ENCODE measurements around a stretch of chr16.

DNA sequence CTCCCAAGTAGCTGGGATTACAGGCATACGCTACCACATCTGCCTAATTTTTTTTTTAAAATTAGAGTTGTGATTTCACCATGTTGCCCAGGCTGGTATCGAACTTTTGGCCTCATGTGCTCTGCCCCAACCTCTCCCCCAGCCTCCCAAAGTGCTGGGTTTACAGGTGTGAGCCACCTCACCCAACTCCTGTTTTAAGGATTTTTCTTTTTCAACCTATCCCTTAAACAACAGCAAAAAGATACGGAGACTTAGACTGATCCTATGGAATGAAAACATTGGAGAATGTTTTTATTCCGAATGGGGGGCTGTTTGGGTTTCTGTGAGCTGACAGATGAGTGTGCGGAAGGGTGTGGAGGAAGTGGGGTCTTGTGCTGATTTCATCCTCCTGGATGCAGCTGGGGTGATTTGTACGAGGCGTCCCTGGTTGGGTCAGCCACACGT is 23.9 kb downstream of the IRF8 start:
- PRO-cap = no peak

DNA sequence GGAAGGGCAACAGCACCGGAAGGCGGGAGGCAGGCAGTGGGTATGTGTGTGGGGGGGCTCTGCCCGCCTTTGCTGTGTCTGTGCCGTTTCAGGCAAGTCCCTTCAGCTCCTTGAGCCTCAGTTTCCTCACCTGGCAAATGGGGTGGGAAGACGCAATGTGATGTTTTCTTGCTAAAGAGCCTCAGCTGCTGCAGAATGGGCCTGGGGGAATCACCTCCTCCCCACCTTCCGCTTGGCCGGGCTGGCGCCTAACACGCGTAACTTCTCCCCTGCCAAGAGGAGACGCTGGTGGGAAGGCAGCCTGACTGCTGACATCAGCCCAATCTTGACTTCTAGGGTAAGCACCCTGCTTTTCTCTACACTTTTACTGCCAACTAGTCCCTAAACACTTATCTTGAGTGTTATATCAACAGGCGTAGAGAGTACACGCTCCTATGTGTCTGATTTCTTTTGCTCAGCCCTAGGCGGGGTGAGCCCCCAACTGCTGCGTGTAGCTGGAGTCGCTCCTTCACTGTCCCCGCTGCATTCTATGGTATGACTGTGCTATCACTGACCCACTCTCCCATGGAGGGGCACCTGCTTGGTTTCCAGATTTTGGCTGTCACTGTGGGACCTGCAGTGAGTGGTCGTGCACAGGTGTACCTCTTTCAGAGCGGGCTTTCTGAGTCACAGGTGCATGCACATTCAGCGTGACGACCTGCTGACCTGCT is 33.1 kb downstream of the IRF8 start:
- PRO-cap = no peak

GRCh38 chr16:85936457-85936975 is 37.6 kb downstream of the IRF8 start:
- PRO-cap = no peak

DNA sequence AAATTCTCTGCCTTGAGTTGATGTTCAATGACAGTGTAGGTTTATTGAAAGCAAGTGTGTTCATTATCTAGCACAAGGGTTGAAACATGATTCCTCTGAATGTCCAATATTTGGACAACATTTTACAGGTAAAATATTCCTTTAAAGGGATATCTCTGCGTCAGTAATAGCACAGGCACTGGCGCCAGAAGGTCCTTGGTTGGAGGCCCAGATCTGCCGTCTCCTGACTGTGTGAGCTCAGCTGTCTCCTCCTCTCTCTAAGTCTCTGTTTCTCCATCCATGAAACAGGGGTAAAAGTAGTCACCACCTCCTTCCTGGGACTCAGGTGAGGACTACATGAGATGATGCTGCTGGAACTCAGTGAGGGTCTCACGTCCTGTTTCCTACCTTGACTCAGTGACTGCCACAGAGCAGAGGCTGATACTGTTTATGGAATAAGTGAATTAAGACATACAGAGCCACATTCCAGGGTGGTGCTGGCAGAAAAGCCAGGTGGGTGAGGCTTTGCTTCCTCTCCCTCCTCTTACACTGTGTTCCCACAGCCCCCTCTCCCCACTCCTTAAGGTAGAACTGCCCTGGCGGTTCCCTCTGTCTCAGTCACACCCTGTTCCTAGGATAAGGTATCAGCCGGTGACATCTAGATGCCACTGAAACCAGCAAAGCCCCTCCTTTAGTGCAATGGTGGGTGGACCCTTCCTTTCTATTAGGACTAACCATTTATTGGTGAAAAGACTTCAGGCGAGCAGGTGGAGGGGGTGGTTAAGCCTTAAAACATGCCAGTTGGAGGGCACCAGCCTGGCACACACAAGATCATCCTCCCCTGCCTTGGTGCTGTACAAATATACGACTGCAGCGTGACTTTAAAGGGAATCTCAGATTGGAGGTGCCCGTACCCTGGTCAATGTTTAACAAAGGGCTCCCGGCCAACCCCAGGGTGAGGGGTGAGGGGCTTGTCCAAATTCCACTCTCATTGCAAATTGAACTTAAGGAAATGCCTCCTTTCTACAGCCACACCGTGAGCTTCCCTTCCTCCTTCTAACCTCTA is 76.0 kb downstream of the IRF8 start:
- PRO-cap = no peak

DNA sequence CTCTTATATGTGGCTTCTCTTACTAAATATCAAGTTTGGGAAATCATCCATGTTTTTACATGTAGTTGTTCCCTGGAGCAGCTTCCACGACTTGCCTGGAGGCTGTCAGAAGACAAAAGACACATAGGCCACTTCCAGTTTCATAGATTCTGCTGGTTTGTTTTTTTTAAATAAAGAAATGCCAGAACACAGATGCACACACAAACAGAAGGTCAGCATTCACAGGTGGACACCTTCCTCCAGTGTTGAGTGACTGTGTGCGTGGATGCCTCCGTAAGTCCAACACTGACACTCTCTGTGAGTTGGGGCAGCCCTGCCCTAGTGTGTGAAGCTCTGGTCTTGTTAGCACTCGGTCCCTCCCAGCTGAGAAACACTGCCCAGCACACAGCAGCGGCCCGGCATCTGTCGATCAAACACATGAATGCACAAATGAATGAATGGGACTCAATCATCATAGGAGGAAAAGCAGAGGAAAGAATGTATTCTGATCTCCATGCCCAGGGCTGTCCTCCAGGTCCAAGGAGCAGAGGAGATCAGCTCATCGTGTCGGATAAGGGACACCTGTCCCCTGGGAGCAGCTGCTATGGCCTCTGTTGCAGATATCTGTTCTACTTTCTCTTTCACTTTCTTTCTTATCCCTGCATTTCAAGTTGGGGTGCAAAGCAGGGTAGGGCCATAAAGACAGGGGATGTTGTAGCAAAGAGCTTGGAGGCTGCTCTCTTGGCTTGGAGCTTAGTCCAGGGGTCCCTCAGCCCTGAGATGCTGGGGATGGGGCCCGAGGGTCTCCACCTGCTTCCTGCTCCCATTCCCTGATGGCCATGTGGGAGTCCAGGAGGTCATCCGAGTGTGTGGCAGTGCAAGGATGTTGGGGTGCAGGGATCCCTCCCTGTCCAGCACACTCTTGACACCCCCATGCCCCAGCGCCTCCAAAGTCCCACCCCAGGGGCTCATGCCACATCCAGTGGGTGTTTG is 88.0 kb downstream of the IRF8 start:
- PRO-cap = no peak

DNA sequence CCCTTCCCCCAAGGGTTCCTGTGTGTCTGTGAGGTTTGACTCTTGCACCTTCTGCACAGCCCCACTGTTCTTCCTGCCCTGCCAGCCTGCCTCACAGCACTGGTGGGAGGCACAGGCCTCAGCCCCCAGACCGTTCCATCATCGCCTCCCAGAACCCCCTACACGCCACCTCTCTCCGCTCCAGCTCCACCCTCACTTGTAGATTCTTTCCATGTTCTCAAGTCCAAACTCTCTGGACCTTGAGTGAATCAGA is 272.3 kb downstream of the IRF8 start:
- PRO-cap = no peak

- PRO-cap = no peak
Observed at GRCh38 chr16:86243999-86244727, 266.2 kb upstream of the FOXF1 start.

GRCh38 chr16:86294351-86294994 is 215.9 kb upstream of the FOXF1 start:
- PRO-cap = no peak

- PRO-cap = no peak
Observed at GRCh38 chr16:86383794-86384349, 126.5 kb upstream of the FOXF1 start.

DNA sequence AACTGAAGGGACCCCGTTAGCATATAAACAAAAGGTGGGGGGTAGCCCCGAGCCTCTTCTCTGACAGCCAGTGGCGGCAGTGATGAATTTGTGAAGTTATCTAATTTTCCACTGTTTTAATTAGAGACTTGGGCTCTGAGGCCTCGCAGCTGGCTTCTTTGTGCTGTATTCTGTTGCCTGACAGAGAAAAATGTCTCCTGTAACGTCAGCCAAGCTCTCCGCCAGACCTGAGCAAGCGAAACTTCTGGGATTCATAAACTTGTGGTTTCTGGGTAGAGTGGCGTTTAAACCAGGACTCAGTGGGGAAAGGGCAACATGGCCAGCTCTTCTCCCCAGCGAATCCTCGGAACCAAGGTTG is 113.9 kb upstream of the FOXF1 start:
- PRO-cap = no peak

- PRO-cap = no peak
Observed at GRCh38 chr16:86432292-86432956, 77.9 kb upstream of the FOXF1 start.

- PRO-cap = no peak
Observed at GRCh38 chr16:86507894-86508961, 2.1 kb upstream of the FOXF1 start.

DNA sequence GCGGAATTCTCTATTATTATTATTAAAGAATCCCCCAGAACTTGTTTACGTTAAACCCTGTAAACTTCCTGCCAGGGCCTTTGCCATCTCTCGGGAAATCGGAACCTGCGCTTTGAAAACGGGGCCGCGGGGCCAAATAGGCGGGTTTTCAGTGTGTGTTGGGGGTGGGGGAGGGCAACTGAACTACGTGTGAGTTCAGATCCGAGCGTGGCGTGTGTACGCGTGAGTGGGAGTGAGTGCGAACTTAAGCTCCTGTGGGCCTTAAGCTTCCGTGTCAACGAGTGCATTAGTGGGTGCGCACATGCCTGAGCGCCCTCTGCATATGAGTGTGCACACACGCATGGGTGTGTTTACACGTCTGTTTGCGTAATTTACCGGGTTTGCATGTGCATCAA is 1.4 kb upstream of the FOXF1 start:
- PRO-cap = no peak

DNA sequence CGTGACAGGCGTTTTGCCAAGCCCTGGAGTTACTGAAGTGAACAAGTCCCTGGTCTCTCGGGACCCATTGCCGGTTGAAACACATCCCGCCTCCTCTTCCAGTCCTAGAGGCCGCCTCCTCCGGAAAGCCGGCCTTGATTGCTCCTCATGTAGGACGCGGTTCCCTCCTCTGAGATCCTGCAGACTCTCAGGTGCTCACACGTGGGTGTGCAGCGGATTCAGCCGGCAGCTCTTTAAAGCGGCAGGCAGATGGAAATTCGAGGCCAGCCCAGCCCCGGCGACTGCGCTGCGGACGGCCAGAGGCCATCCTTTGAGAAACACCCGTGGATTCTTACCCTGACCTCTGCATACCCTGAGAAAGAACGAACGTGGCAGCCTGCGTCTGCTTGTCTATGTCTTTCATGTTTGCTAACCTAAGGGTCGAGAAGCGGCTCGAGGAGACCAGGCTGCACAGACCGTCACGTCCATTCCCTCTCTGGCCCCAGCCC is 408 bp upstream of the MTHFSD start:
- PRO-cap = bidirectional peak, plus-strand start at position 182 of the sequence, minus-strand start at position 188 of the sequence

DNA sequence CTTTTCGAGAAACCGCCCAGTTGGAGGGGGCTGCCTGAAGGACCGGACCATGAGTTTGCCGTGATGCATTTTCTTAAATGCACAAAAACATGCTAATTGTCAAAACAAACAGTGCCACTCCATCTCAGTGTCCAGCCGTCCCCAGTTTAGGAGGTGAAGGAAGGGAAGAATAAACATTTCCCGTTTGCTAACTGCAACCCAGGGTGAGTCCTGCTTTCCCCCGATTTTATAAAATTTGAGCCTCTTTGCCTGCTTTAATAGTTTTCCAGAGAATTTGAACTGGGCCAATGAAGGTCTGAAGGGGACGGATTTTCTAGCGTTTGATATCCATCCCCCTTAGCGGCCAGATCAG is 3.3 kb downstream of the FOXC2 start:
- PRO-cap = no peak

GRCh38 chr16:86716523-86717077 is 138.3 kb downstream of the FOXL1 start:
- PRO-cap = no peak

- PRO-cap = no peak
Observed at GRCh38 chr16:86751248-86751578, 172.9 kb downstream of the FOXL1 start.

DNA sequence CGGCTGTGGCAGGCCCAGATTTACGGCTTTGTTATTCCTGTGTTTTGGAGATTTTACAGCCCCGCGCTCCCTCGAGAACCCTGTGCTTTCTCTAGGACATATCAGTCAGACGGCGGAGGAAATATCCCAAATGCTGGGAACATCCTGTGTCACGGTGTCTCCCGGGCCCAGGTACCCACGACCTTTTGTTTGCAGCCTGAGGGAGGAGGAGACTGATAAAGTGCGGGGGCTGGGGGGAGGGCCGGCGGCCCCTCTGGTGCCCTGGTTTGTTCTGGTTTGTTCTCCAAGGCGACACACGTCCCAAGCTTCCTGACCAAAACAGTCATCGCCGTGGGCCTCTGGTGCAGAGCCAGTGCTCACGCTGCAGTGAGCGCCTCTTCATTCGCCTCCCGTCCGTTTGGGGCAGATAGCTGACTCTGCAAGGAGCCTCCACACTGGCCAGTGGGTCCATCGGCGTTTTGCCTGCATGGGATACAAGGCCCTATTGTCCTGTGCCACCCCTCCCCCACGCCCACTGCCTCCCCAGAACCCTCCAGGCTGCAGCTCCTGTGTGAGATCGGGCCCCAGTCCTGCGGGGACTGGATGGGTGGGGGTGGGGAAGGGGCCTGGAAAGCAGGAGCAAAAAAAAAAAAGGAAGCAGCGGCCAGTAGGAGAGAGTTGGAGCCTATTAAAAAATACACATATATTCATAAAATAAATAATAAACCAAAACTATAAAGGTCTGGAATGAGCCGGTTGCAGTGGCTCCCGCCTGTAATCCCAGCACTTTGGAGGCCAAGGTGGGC is 363.1 kb downstream of the C16orf95 start:
- PRO-cap = no peak

DNA sequence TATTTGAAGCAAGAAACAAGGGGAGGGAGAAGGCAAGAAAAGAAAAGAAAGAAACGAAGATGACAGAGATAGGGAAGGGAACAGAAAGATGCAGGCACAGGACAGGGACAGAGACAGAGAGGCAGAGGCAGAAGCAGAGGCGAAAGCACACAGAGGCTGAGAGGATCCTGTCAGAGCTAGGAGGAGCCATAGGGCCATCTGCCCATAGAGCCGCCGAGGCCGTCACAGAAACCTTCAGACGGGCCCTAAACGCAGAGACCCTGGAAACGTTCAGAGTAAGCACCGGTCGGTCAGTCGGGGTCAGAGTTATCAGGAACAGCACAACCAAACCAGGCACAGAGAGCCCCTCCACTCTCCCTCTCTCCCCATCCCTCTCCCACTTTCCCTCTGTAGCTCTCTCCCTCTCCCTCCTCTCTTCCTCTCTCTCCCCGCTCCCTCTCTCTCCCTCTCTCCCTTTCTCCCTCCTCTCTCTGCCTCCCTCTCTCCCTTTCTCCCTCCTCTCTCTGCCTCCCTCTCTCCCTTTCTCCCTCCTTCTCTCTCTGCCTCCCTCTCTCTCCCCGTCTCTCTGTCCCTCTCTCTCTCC is 139.0 kb downstream of the C16orf95 start:
- PRO-cap = bidirectional peak, plus-strand start at position 293 of the sequence, minus-strand start at position 155 of the sequence

DNA sequence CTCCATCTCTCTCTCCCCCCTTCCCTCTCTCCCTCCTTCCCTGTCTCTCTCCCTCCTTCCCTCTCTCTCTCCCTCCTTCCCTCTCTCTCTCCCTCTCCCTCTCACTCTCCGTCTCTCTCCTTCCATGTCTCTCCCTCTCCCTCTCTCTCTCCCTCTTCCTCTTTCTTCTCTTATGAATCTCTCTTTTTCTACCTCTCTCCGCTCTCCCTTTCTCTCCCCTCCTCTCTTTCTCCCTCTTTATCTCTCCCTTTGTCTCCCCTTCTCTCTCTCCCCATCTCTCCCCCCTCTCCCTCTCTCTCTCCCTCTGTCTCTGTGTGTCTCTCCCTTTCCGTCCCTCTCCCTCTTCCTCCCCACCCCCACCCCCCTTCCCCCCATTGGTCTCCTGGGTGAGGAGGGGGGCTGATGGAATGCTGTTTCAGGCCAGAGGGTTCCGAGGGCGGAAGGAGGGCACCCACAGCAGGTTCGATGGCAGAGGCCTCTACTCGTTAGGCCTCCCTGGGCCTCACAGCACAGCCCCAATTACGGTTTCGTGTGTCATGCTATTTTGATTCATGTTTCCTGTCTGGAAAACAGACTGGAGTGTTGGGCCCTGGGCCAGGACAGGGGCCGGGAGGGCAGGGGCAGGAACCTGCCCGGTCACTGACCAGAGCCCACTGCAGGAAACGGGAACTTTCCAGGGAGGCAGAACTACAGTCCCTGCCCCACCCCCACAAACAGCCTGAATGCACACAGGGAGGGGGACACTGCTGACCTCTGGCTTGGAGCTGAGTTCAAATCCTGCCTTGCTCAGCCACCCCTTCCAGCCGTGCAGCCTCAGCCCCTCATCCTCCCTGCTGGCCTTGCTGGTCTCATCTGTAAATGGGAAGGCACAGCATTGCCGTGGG is 138.3 kb downstream of the C16orf95 start:
- PRO-cap = no peak

All from neuron (in vitro differentiated cells).